Neural progenitor cell (in vitro differentiated cells): ENCODE data around the genes RGS9BP and KCTD15.

DNA sequence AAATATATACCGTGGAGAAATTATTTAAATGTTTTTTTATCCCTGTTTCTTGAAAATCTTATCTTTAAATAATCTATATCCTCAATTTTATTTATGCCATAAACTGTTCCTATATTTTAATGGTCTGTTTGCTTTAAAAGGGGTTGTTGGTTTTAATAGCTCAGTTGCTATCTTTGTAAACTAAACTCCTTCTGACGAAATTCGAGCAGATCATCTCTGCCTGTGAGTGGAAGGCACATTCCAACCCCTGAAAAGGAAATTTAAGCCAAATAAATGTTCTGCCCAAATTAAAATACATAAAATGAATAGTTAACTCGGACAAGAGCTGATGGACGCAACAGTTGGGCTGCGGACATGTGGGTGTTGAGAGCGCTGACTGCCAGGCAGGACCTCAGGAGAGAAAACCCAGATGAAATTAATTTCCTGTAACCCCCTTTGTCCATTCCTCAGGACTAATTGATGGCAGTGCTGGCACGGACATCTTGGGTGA is 86.6 kb downstream of the TSHZ3 start:
- RAMPAGE, long total RNA, result no peak

- RAMPAGE, long total RNA, result no peak
Measured at GRCh38 chr19:31351231-31351572, 2.0 kb upstream of the TSHZ3 start.

DNA sequence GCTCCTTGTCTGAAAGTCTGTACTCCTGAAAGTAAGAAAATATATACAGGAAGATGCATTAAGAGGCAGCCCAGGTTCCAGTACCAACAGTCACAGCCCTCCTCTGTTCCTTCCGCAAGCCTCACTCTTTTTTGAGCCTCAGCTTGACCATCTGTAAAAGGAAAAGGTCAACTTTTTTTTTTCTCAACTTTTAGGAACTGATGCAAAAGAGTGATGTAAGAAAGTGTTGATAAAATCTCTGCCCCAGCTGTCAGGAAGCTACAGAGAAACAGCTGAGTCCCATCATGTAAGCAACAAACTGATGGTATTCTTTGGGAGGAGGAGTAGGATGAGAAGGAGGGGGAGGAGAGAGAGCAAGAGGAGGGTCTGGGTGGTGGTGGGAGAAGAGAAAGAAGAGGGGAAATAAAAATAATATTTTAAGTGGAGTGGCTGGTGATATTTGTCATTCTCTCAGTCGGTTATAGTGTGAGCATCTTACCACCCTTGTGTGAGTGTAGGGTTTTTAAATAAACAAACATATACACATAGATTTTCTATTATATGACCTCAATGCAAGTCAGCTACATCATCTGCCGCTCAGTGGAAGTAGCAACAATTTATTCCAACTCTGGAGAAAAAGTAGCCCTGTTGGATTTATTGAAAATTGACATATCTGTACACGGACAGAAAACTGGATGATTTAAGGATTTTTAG is 234.0 kb upstream of the TSHZ3 start:
- RAMPAGE, long total RNA, result no peak

DNA sequence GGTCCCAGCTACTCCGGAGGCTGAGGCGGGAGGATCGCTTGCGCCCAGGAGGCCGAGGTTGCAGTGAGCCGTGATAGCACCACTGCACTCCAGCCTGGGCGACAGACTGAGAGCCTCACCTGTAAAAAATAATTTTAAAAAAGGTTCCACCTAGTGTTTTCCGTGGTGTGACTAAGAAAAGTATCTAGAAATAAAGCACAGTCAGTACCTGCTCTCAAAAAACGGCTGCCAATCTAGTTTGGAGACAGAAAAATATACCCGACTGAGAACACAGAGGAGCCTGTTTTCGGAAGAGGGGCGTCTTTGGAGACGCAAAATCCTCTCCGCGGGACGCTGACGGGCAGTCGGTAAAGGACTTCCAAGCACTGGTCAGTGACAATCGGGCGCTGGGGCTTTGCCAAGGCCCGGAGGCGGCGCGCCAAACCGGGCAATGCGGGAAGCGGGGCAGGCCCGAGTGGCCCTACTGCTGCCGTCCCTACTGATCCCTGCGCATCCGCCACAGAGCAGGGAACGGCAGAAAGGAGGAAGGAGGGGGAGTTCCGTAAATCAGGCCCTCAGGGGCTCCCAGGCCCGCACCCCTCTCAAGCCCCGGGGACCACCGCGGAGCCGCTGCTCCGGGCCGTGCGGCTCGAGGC is 670 bp upstream of the DPY19L3 start:
- RAMPAGE, long total RNA, result no peak

DNA sequence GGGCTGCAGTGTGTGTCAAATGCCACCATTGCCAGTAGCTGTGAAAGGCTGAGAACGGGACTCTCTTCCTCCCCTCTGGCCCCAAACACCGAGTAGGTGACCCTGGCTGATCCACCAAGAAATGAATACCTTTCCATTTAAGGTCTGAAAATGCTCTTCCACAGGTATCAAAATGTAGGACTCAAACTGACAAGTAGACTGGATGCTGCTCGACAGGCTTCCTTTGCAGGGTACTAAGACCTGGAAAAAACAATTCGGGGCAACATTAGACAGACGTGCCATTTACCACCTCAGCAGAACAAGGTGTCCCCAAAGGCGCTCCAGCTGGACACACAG is 25.5 kb downstream of the ANKRD27 start:
- RAMPAGE, long total RNA, result no peak

DNA sequence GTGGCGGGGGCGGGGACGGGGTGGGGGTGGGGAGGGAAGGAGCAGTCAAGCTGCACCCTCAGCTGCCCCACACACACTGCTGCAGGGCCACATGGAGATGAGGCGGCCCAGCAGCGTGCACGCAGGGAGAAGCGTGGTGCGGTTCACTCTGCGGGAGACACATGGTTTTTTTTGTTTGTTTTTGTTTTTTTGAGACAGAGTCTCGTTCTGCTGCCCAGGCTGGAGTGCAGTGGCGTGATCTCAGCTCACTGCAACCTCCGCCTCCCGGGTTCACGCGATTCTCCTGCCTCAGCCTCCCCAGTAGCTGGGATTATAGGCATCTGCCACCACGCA is 21.3 kb downstream of the ANKRD27 start:
- RAMPAGE, long total RNA, result no peak

GRCh38 chr19:32666054-32666432 is 8.9 kb downstream of the ANKRD27 start:
- RAMPAGE, long total RNA, result no peak

GRCh38 chr19:32675309-32676206 is at the start of gene RGS9BP:
RGS9BP (plus strand) TSS chr19:32675848.
- RAMPAGE, long total RNA, result no peak

GRCh38 chr19:33008990-33009348 is 36.9 kb downstream of the FAAP24 start:
- RAMPAGE, long total RNA, result no peak

- RAMPAGE, long total RNA, result no peak
Measured at GRCh38 chr19:33039207-33039706, 25.4 kb downstream of the RHPN2 start.

DNA sequence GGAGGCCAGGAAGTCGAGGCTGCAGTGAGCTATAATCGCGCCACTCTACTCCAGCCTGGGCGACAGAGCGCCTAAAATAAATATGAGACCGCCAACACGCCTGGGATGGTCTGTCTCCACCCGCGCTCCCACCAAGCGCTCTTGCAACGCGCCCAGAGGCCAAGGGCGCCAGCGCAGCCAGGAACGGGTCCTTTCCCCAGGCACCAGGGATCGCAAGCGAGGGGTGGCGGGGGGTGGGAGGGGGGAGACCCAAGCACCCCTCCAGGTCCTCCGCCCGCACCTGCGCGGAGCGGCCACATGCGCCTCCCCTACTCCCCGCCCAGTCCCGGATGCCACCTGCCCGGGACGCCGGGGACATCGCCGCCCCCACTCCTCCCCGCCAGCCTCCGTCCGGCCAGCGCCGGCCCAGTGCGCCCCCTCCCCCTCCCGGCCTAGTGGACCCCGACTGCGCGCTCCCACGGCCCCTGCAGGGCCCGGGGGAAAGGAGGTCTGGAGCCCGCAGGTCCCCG is 382 bp downstream of the RHPN2 start:
- RAMPAGE, long total RNA, result no peak

DNA sequence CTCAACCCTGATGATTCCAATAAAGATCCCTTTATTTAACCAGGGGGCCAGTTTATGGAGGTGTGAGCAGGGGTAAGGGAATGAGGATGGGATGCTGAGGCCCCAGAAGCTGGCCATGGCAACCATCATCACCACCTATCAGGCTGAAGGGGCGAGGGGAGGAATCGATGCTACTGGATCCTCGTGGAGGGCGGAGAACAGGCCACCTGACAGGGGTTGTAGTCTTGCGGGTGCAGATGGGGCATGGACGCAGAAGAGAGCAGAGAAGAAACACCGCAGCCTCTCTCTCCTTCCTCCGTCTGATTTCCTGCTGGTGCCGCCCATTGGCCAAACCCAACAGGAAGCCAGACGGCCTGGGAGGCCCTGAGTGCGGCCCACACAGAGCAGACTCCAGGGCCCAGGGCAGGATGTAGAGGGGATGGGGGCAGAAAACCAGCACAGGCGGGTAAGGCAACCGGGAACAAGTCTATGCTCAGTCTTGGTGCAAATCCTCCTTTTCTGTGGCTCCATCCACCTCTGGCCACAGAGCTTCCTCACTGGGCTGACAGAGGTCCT is 15.5 kb downstream of the CEBPA start:
- RAMPAGE, long total RNA, result no peak

- RAMPAGE, long total RNA, result no peak
Measured at GRCh38 chr19:33303822-33304336, 1.5 kb upstream of the CEBPA start.

- RAMPAGE, long total RNA, result no peak
Measured at GRCh38 chr19:33332132-33332728, 29.9 kb upstream of the CEBPA start.

DNA sequence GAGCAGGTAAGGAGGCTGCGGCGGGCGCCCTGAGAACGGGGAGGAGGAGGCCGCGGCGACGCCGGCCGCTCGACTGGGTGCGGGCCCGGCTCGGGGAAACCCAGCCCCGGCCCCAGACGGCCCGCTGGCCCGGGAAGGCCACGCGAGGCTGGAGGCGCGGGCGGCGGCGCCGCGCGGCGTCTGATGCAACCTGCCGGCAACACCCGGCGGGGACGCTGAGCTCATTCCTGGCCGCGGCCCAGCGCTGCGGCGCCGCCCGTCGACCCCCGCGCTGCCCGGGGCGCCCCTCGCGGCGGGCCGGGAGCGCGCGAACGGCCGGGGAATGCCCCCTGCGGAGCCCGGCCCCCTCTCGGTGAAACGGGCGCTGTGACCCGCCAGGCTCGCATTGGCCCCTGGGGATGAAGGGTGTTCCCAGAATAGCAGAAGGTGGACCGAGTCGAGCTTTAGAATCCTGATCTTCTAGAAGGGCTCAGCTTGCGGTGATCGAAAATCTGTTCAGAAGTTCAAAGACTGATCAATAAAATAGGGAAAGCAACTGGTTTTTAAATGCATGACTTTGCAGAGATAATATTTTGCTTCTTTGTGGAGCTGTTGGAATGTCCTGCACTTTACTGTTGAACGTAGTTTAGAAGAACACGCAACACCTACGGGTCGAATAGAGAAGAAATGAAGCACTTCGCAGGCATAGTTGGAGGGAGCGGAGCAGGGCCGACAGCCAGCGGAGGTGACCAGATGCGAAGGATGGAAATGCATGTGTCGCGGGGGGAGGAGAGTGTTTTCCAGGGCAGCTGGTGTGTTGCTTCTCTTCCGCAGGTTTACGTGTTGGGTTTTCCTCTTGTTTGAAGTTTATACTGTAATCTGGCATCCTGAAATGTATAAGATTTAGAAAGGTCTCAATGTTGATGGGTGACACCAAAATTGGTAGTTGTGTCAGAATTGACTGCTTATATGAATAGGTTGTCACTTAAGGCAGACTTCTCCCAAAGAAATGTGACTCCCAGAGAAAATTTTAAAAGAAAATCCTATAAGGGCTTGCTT is 700 bp downstream of the CEBPG start:
- RAMPAGE, long total RNA, result no peak

DNA sequence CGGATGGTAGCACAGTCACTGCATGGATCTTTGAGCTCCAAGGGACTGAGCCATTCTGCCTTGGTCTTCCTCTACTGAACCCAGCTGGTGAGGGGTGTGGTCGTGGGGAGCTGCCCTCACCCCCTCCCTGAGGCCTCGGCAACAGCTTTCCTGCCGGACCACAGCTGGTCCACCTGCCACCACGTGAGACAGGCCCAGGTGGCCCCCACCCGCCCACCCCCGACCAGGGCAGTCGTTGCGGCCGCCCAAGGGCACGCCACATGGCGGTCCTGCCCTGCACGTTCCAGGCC is 40.8 kb downstream of the CEBPG start:
- RAMPAGE, long total RNA, result no peak

GRCh38 chr19:33508853-33509326 is 12.7 kb downstream of the PEPD start:
- RAMPAGE, long total RNA, result no peak

- RAMPAGE, long total RNA, result no peak
Measured at GRCh38 chr19:33622426-33623316, 918 bp downstream of the CHST8 start.

- RAMPAGE, long total RNA, result no peak
Measured at GRCh38 chr19:33796774-33797210, at the start of gene KCTD15. KCTD15 (plus strand) TSS chr19:33796870.

GRCh38 chr19:33803961-33804665 is 7.4 kb downstream of the KCTD15 start:
- RAMPAGE, long total RNA, result no peak